ENCODE measurements around the genes TARDBP and FBXO6.

GRCh38 chr1:10496597-10496843 is 21.8 kb downstream of the PEX14 start:
- PRO-cap, 3 experiments, result no peak in any of the 3 experiments
- RRBS, result no CpG with 5 or more reads among the region's 2 CpGs

DNA sequence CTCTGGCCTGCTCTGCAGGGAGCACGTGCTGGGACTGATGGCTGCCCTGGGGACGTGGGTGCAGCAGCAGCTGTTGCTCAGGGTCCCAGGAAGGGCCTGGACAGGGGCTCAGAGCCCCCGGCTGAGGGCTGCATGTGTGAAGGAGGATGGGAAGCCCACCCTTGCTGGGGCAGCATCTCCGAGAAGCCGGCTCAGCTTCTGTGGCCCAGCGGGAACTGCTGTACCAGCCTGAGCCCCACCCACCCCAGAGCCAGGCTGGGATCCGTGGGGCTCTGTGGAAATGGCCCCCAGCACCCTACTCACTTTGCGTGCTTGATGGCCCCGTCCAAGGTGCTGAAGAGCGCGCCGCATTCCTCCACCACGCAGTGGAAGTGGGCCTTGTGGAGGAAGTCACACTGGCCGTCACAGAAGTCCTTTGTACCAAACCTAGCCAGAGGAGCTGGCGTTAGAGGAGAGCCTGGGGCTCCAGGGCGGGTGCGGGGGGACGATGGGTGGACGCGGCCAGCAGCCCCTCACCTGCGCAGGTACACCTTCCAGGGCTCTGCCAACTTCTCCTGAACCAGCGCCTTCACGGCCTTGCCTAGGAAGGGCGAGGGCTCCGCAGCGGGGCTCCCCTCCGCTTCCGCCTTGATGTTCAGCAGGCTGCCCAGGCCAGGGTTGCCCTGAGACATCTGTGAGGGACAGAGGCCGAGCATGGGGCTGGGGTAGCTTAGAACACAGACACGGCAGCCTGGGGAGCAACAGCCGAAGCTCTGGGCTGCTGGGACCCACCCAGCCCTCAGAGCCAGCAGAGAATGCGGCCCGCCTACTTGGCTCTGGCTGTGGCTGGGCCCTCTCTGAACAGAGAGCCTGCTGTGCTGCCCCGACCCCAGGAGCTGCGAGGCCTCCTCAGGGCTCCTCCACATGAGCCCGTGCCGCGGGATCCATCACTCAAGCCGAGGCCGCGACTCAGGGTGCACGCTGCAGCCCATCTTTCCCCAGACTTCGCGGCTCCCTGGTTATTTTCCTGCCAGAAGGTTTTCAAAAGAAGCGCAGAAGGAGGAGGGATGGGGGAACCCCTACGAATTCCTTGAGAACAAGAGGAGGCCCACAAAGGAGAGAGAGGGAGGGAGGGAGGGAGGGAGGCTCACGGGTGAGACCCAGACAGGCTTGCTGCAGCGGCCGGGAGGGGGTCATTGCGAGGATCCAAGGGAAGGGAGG is 147.3 kb downstream of the CASZ1 start:
- PRO-cap, 3 experiments, result no peak in any of the 3 experiments
- RRBS, result 71% methylated on average over 3 of the region's 50 CpGs

GRCh38 chr1:10653298-10654368 is 142.8 kb downstream of the CASZ1 start:
- PRO-cap, 3 experiments, result no peak in any of the 3 experiments
- RRBS, result 93% methylated on average over 8 of the region's 51 CpGs

DNA sequence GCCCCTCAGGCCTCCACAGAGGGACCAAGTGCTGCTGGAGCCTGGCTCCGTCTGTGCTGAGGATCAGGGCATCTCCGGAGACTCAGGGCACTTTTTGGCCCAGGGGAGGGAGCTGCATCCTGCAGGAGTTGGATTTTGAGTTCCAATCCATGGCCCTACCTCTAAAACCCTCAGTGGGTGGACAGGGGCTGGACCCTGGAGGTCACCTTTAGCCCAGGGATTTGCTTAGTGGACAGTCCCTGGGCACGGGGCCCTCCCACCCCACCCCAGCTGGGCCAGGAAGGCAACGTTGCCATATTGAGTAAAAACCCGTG is 141.7 kb downstream of the CASZ1 start:
- PRO-cap, 3 experiments, result no peak in any of the 3 experiments
- RRBS, result no CpG with 5 or more reads among the region's 5 CpGs

DNA sequence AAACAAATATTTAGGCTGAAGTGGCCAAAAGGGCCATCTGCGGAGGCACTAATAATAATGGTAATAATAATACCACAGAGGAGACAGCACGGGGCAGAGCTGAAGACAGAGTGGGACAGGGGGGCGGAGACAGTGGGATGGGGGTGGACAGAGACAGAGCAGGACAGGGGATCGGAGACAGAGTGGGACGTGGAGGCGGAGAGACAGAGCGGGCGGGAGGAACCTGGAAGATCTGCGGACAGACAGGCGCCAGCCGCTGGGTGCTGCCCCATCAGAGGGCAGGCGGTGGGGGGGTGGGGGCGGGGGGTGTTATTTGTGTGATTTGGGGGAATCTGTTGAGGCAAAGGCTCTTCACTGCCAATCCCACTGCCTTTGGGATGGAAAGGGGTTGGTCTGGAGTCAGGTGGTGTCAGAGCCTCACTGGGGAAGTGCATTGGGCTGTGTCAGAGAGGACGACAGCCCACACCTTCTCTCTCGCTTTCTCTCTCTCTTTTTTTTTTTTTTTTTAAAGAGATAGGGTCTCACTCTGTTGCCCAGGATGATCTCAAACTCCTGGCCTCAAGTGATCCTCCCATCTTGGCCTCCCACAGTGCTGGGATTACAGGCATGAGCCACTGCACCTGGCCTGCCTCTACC is 138.8 kb downstream of the CASZ1 start:
- PRO-cap, 3 experiments, result no peak in any of the 3 experiments
- RRBS, result no CpG with 5 or more reads among the region's 15 CpGs

DNA sequence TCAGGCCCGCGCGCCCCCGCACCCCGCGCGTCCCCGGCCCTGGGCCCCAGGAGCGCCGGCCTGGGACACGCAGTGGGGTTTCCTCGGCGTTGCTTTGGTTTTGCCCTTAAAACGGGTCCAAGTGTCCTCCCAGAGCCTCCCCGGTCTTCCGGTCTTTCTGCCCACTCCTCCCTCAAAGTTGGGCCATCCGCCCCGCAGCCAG is 101.3 kb downstream of the CASZ1 start:
- PRO-cap, 3 experiments, result peak in 3 of 3 experiments; most common plus-strand start position 49 of the sequence (in 3)
- RRBS, result 2% methylated on average over 7 of the region's 18 CpGs

GRCh38 chr1:10716779-10717237 is 79.6 kb downstream of the CASZ1 start:
- PRO-cap, 3 experiments, result no peak in any of the 3 experiments
- RRBS, result no CpG with 5 or more reads among the region's 11 CpGs

GRCh38 chr1:10745846-10746450 is 50.5 kb downstream of the CASZ1 start:
- PRO-cap, 3 experiments, result no peak in any of the 3 experiments
- RRBS, result no CpG with 5 or more reads among the region's 19 CpGs

- PRO-cap, 3 experiments, result no peak in any of the 3 experiments
- RRBS, result 80% methylated on average over 4 of the region's 23 CpGs
These were observed 36.9 kb downstream of the CASZ1 start for GRCh38 chr1:10759173-10760338.

- PRO-cap, 3 experiments, result no peak in any of the 3 experiments
- RRBS, result 26% methylated on average over 8 of the region's 16 CpGs
These were observed 28.4 kb upstream of the CASZ1 start for GRCh38 chr1:10824900-10825291.

DNA sequence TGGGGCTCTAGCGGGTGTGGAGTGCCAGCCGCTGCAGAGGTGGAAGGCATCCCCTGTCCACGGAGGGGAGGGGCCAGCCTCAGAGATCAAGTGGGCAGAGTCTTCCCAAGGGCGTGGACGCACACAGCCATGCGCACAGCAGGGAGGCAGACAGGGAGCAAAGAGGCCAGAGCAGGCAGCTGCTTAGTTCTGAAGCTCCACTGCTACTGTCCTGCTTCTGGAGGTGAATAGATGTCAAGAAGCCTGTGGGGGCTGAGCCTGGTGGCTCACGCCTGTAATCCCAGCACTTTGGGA is 40.9 kb upstream of the CASZ1 start:
- PRO-cap, 3 experiments, result no peak in any of the 3 experiments
- RRBS, result no CpG with 5 or more reads among the region's 7 CpGs

GRCh38 chr1:10856849-10857596 is 60.6 kb upstream of the CASZ1 start:
- PRO-cap, 3 experiments, result no peak in any of the 3 experiments
- RRBS, result no CpG with 5 or more reads among the region's 27 CpGs

DNA sequence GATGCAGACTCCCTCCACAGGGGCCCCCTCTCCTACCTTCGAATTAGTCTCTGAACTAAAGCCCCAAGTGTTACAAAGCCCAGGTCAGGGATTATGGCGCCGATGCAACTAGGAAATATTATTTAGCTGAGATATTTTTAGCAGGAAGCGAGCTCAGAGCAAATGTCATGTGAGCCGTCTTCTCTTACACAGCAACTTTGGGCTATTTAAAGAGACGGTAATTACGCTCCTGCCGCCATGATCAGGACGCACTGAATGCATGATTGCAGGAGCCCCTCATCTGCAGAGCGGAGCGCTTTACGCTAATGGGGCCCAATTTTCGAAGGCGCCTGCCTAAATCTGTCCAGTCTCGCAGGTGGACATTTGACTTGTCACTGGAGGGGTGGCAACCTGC is 24.7 kb downstream of the C1orf127 start:
- PRO-cap, 3 experiments, result no peak in any of the 3 experiments
- RRBS, result no CpG with 5 or more reads among the region's 15 CpGs

GRCh38 chr1:11012001-11012917 is at the start of gene TARDBP:
Gene TARDBP (plus strand): TSS chr1:11012654.
- PRO-cap, 3 experiments, result peak in 3 of 3 experiments; most common plus-strand start chr1:11012659 (in 3); most common minus-strand start chr1:11012263 (in 3)
- RRBS, result under 1% methylated on average over 13 of the region's 65 CpGs

- PRO-cap, 3 experiments, result no peak in any of the 3 experiments
- RRBS, result no CpG with 5 or more reads among the region's 30 CpGs
These were observed 748 bp downstream of the MASP2 start for GRCh38 chr1:11046077-11046905.

- PRO-cap, 3 experiments, result no peak in any of the 3 experiments
- RRBS, result no CpG with 5 or more reads among the region's 2 CpGs
These were observed 31.3 kb upstream of the ANGPTL7 start for GRCh38 chr1:11157756-11158409.

GRCh38 chr1:11262000-11262361 is 370 bp downstream of the MTOR start:
- PRO-cap, 3 experiments, result no peak in any of the 3 experiments
- RRBS, result 3% methylated on average over 13 of the region's 21 CpGs

- PRO-cap, 3 experiments, result peak in 3 of 3 experiments; most common plus-strand start chr1:11262837 (in 2)
- RRBS, result 1% methylated on average over 7 of the region's 19 CpGs
These were observed 322 bp upstream of the MTOR start for GRCh38 chr1:11262746-11262999.

GRCh38 chr1:11314922-11315405 is 42.0 kb downstream of the UBIAD1 start:
- PRO-cap, 3 experiments, result no peak in any of the 3 experiments
- RRBS, result no CpG with 5 or more reads among the region's 8 CpGs

- PRO-cap, 3 experiments, result peak in 1 of 3 experiments; most common plus-strand start chr1:11664200 (in 1)
- RRBS, result 2% methylated on average over 34 of the region's 65 CpGs
These were observed at the start of gene FBXO6 for GRCh38 chr1:11663889-11664501. Gene FBXO6 (plus strand): TSS chr1:11664200.